Daoy (cell line): ENCODE measurements around a stretch of chr10.

DNA sequence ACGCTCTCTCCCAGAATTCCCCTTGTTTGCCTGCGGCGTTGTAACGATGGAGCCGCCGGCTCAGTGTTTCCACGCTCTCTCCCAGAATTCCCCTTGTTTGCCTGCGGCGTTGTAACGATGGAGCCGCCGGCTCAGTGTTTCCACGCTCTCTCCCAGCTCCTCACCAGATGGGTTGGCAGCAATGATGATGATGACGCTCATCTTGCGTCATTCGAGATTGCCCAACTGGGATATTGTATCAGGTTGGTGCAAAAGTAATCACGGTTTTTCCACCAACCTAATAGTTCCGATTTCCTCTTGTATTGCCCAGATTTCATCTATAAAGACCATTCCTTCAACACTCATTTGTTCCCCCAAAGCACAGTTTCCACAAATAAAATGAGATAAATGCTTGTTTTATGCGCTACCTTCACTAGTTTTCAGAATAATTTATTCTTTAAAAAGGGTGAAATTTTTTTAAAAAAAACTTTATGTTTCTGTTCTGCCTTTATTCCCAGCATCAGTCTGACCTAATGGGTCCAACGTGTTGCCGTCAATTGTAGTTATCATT is 228.3 kb downstream of the KLF6 start:
- RAMPAGE, long total RNA: no peak

DNA sequence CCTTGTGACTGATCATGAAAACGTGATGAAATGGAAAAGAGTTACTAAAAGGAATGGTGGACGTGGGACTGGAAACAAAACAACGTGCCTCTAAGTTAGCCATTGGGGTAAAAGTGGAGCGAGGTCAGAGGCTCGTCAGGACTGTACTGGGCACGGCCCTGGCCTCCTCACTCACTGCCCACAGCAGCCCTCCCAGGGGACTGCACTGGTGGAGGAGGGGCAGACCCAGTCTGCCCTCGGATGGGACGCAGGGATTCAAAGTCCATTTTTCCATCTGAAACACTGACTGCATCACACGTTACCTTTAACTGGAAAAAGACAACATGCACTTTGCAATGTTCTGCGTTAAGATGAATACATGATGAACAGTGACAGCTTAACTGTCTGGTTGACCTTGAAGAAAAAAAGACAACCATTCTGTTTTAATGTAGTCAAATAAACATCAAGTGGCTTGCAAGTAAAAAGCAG is 19.0 kb downstream of the KLF6 start:
- RAMPAGE, long total RNA: no peak

DNA sequence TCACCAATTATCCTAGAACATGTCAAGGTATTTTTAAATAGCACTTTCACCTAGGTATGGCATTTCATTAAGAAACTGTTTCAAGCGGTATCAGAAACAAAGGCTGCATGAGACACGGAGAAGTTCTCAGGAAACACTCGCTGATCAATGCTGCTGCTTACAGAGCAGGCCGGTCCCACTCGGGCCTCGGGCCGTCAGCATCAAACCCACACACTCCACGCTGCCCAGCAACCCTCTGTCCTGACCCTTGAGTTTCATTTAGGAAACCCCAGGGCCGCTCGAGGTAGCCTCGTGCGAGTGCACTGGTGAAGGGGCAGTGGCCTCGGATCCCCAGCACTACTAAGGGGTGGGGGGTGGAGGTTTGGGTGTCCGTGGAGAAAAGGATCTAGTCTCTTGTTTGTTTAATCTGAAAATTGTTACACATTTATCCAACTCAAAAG is 4.0 kb downstream of the KLF6 start:
- RAMPAGE, long total RNA: no peak

DNA sequence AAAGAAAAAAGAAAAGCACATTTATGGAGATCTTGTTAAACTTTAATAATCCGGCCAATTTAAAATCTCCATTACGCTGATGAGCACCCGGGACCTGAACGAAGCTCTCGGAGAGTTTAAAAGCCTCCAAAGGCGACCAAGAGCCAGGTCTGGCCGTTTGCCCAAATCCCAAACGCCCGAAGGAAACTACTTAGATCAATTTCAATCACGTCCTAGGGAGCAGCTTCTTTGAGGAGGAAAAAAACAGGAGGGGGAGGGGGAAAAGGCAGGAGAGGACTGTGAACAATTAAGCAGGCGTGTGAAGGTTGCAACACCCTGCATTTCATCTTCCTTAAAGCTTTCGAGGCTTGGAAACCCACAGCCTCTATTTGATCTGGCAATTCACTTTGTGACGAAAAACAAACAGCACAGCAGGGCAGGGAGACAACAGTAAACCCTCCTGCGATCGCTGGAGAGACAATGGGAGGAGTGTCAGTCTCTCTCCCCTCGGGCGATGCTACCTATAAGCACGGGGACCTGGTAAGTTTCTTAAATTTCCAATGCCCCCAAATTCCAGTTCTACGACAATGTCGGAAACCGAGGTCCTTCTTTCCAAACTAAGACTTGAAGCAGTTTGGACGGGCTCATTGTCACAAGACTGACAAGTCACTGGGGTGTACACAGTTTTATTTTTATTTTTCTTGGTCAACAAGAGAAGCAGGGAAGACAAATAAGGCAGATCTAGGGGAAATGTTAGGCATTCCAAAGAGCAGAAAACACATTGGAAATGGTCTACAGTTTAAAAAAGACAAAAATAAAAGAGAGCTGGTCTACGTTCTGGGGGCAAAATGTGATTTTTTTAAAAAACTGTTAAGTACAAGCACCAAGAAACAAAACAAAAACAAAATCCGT is 1.1 kb downstream of the KLF6 start:
- RAMPAGE, long total RNA: no peak

DNA sequence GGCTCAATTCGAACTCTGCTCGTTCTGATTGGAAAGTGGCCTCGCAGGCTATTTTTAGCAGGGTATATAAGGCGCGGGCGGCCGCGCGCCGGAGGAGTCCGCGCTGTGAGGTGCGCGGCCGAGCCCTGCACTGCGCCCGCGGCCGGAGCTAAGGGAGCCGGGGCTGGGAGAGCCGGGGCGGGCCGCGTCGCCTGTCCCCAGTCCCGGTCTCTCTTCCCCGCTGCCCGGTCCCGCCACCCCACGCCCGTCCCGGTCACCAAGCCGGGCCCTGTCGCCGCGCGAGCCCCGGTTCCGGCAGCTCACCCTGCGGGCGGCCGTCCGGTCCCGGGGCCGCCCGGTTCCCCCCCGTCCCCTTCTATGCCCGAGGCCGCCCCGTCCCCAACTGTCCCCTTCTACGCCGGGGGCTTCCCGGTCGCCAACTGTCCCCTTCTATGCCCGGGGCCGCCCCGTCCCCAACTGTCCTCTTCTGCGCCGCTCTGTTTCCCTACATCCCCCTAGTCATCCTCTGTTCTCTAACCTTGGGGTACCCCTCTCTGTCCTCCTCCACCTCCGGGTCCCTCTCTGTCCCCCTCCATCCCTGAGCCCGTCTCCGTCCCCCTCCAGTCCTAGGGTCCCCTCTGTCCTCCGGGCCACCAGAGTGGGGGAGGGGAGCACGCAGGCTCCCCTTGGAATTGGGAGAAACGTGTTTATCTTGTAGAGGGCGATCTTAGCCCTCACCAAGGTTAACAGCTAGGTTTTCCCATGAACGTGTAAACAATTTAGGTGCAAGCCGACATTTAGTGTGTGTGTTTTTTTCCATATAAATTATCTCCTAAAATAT is 662 bp upstream of the KLF6 start:
- RAMPAGE, long total RNA: no peak

GRCh38 chr10:3805156-3805624 is 20.2 kb upstream of the KLF6 start:
- RAMPAGE, long total RNA: no peak

GRCh38 chr10:3807956-3808616 is 23.1 kb upstream of the KLF6 start:
- RAMPAGE, long total RNA: no peak

- RAMPAGE, long total RNA: no peak
These were observed 40.3 kb upstream of the KLF6 start for GRCh38 chr10:3825232-3825734.

- RAMPAGE, long total RNA: no peak
These were observed 83.2 kb upstream of the KLF6 start for GRCh38 chr10:3868256-3868631.

- RAMPAGE, long total RNA: no peak
These were observed 89.9 kb upstream of the KLF6 start for GRCh38 chr10:3874775-3875381.

DNA sequence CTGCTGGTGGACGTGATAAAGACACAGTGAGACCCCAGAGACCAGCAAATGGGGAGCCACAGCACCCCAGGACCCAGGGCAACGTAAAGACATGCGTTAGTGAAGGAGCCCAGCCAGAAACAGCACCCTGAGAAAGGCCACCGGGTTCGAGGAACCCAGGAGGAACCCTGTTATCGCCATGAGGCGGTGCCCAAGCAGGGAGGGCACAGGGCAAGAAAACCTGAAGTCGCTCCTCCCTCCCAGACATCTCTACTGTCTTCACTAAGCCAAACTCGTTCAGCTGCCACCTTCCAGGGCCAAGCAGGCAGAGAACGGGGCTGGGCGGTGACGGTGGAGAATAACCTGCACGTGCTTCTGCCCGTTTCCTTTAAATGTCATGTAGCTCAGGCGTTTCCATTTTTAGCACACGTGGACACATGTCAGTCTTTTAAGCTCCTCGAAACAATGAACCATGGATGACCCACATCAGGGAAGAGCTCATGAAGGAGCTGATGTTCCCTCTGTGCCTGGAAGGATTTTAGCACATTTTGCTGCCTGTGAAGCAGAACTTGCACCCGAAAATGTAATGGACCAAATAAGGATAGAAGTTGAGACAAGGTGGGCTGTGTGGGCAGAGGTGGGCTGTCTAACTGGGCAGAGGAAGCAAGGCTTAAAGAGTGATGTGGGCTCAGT is 124.3 kb upstream of the KLF6 start:
- RAMPAGE, long total RNA: no peak

GRCh38 chr10:3991961-3992317 is 206.9 kb upstream of the KLF6 start:
- RAMPAGE, long total RNA: no peak

DNA sequence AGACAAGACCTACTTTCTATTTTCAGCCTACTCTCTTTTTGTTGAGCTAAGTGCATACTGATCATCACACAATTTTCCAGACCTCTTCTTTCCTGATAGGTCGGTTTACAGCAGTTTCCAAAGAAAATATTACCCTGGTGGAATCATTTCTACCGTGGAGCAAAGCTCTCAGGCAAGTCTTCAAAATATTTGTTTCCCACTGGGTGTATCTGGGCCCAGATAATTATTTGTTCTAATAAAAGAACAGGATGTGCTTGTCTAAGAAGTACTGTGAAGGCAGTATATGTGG is 412.0 kb upstream of the KLF6 start:
- RAMPAGE, long total RNA: no peak

DNA sequence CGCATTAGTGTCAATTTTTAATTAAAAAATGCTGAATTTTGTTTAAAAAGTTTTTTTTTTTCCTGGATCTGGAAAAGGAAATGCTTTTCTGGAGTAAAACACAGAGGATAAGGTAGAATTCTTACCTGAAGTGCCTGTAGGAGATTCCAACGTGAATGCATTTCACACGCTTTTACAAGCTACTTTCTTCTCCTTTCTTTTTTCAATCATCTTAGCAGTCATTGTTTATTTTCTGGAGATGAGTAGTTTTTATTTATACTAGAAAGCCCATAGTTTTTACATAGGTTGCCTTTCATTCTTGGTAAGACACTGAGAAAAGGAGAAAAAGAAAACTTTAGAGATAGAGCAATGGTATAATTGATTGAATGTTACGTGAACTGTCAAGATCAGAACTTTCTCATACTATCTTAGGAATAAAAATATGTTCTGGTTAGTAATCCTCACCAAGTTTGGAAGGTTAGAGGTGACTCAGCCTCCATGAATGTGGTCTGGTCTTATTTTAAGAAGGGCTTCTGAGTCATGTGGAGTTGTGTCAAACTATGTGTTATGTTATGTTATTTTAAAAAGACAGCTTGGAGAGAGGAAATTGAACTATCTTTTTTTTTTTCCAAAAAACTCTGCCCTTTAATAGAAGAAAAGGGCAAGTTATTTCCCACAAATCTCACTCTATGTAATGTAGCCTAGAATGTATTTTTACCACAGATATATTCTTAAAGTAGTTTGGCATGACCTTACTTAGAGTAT is 458.5 kb upstream of the KLF6 start:
- RAMPAGE, long total RNA: no peak

- RAMPAGE, long total RNA: no peak
These were observed 453.5 kb upstream of the AKR1E2 start for GRCh38 chr10:4372478-4373010.

DNA sequence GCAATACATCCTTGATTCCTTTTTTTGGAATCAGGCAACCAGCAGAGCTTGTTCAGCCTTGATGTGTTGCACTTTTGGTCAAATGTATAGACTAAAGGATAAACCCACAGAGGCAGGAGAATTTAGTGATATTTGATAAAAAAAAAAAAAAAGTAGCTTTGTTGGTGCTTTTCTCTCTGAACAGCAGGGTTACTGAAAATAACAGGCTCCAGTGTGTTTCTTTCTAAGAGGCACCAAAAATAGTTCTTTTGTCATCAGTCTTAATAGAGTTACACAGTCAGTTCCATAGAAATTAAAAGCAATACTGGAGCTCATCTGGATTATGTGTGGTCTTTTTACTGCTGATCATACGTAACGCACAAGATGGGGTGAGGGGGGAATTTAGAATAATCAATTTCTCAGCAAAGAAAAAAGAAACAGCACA is 178.9 kb upstream of the AKR1E2 start:
- RAMPAGE, long total RNA: no peak

DNA sequence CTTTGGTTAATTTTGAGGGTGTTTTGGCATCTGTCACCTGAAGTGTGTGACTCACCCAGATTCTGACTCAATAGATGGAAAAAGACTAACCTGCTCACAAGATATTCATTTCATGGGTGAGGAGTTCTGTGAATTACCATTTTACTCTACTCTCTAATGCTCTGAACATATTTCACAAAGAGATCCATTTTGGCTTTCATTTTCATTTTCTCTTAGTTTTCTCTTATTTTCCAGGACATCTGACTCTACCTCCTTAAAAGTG is 174.3 kb upstream of the AKR1E2 start:
- RAMPAGE, long total RNA: no peak

DNA sequence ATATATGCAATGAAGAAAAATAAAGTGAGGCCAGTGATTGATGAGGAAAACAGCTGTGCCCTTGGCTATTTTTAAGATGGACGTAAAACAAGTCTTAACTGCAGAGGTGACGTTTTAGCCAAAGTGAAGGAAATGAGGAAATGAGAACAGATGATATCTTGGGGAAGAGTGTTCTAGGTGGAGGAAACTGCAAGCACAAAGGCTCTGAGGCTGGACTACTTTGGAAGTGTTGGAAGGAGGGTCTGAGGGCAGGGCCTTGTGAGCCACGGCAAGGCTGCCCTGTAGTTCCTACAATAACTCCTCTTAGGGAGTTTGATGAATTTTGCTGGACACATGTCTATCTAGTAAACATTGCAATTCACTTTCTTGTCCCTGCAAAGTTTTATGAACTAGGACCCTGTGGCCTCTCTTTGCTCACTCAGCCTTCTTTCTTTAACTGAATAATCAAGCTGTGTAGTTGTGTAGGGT is 140.4 kb upstream of the AKR1E2 start:
- RAMPAGE, long total RNA: no peak

DNA sequence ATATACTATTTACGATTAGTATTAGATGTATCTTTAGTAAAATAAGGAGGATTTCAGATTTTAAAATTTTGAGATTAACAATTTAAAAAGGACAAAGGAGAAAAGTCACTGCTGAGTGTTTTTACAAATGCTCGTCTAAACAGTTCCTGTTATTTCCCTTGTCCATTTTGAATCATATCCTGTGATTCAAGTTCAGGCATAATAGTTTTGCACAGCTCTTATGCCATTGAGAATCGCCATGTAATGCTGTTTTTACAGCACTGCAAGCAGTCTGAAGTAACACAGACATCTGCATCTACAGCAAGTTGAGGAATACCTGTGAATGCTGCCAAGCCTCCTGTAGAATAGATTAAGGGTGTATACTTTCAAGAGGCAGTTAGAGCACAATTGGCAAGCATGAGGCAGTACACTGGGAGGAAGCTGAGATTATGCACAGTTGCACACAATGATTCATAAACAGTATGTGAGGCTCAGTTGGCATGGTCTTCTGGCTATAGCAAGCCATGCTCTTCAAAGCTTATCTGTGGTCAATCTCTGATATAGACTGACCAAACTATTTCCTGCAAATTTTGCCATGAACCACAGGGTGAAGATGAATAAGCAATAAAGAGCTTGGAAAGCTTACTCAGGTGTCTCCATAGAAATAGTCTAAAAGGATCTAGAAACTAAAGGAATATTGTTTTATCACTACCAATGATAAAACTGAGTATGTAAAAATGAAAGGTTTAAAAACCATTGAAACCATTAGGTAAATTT is 121.9 kb upstream of the AKR1E2 start:
- RAMPAGE, long total RNA: no peak

- RAMPAGE, long total RNA: no peak
These were observed 62.1 kb upstream of the AKR1E2 start for GRCh38 chr10:4763935-4764309.